A172 (cell line): Measurements from ENCODE around the genes NREP and CCDC112.

DNA sequence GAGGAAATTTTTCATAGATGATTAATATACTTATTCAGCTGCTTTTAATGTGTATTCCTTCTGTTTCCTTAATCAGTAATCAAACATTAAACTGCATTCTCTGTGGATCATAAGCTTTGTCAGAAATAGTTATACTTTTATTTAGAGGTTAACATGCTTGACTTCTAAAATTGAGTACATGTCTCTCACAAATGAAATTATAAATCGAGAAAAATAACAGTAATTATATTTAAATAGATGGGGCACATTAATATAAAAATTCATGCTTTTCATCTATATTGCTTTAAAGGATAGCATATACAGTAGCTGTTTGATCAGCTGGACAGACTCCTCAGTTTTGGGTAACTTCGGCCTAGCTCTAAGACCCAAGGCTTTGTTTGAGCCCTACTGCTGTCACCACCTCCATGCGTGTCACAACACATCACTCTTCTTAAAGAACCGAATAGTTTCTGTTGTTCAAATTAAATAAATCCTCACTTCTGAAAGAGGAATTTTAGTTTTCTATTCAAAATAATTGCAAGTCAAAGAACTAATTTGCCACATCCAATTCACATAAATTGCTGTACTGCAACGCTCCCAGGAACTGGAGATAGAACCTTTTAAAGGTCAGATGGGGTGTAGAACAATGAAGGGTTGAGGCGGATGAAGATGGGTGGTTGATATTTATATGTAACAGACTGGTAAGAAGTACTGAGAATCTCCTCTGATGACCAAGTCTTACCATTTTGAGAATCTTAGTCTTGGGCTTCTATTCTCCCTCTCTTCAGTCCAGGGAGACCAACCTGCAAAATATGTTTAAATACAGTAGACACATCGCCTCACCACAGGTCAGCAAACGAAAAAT, 1.7 kb downstream of the NREP start:
- RAMPAGE, long total RNA: no peak

DNA sequence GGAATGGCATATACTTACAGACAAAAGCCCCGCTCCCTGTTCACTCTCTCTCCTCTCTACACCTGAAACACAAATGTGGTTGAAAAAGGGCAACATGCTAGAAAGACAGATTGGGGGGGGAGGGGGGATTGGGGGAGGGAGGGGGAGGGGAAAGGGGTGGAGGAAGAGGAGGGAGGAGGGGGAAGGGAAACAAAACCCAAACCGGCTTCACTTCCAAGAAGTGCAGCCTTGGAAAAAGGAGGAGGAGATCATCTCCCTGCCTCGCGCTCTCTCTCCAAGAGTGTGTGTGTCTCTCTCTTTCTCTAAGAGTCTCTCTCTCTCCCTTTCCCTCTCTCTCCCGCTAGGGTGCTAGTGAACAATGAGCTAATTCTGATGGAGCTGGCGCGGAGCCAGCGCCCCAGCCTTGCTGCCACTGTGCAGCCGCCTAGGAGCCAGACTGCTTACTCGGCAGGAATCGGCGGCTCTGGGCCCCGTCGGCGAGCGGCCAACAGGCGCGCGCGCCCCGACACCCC, at the start of gene NREP:
Gene NREP (minus strand): TSS at position 77 of the 512 bp plus-strand sequence.
- RAMPAGE, long total RNA: no peak

GRCh38 chr5:112417866-112418384, 1.2 kb downstream of the EPB41L4A start:
- RAMPAGE, long total RNA: no peak

DNA sequence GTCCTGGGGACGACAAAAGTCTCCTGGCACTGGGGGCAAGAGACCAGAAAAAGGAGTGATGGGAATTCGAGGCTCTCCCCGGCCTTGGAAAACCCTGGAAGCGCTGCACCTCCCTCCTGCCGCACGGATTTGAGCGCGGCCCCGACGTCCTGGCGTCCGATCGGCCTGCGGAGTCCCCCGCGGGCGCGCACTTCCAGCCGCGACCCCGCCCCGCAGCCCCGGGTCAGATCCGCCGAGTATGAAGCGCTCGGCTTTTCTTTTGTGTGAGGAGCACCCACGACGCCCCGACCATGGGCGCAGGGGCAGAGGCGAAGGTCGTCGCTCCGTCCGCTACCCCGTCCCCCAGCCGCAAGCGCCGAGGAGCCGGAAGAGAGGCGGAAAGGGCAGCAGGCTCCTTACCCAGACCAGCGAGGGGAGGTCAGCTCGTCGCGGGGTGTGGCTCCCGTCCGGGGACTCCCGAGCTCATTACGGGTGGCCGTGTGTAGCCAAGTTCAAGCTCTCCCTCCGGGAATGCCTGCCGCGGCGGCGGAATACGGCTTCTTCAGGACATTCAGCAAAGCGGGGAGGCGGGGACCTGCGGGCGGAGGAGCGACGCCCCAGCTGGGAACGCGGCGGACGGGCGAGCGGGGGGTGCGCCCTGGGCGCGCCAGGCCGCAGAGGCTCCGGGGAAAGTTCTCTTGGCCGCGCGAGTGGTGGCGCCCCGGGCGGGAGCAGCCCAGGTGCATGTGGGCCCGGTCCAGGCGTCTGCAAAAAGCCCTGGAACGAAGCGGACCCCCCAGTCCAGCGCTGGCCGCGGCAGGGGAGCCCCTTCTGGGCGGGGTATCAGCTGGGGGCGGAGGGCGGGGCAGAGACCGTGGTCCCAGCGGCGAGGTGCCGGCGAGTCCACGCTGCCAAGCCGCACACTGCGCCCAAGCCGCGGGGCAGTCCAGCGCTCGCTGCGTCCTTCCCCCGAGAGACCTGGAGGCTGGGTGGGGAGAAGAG, 573 bp upstream of the EPB41L4A start:
- RAMPAGE, long total RNA: no peak

DNA sequence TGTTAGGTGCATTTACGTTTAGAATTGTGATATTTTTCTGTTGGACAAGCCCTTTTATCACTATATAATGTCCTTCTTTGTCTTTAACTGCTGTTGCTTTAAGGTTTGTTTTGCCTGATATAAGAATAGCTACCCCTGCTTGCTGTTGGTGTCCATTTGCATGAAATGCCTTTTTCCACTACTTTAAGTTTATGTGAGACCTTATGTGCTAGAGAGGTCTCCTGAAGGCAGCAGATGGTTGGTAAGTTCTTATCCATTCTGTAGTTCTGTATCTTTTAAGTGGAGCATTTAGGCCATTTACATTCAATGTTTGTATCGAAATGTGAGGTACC, 102.2 kb upstream of the EPB41L4A start:
- RAMPAGE, long total RNA: no peak

DNA sequence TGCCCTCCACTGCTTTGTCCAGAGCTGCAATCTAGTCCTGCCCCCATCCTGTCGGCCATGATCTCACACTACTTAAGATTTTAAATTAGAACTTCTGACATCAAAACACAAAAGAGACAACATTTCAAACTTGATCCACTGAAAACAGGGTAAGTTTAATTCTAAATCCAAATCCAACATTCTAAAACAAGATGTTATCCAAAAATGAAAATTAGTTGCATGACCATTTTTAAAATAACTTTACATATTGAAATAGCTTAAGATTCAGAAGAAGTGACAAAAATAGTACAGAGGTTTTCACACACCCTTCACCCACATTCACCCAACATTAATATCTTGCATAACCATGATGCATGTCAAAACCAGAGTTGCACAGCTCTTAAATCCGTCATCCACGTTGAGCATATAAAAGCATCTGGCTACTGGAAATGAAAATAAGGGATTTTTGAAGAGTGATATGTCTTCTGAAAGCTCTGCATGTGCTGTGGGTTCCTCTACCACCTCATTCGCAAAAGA, 113.8 kb upstream of the EPB41L4A start:
- RAMPAGE, long total RNA: no peak

- RAMPAGE, long total RNA: no peak
These were observed 477 bp upstream of the DCP2 start for GRCh38 chr5:112975988-112976654.

DNA sequence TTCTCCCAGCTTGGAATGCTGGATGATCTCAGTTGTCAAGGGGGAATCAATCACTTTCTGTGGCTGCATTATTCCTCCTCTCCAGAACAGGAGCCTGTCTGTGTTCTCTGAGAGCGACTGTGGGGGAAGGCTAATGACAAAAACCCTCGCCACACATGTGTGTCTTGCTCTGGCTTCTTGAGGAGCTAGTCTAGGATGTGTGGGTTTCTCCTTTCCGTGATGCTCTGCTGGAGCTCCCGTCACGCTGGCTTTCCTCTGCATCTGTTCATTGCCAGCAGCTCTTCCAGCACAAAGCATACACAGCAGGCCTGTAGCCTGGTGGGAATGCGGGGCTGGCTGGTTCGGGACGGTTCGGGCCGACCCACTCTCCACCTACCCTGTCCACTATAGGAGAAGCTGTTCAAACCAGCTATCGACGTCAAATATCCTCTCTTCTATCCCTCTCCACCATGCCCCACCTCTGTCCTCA, 82.9 kb downstream of the DCP2 start:
- RAMPAGE, long total RNA: no peak

GRCh38 chr5:113121690-113122219, 145.2 kb downstream of the DCP2 start:
- RAMPAGE, long total RNA: no peak

- RAMPAGE, long total RNA: no peak
These were observed 141.0 kb downstream of the TSSK1B start for GRCh38 chr5:113293638-113294245.

DNA sequence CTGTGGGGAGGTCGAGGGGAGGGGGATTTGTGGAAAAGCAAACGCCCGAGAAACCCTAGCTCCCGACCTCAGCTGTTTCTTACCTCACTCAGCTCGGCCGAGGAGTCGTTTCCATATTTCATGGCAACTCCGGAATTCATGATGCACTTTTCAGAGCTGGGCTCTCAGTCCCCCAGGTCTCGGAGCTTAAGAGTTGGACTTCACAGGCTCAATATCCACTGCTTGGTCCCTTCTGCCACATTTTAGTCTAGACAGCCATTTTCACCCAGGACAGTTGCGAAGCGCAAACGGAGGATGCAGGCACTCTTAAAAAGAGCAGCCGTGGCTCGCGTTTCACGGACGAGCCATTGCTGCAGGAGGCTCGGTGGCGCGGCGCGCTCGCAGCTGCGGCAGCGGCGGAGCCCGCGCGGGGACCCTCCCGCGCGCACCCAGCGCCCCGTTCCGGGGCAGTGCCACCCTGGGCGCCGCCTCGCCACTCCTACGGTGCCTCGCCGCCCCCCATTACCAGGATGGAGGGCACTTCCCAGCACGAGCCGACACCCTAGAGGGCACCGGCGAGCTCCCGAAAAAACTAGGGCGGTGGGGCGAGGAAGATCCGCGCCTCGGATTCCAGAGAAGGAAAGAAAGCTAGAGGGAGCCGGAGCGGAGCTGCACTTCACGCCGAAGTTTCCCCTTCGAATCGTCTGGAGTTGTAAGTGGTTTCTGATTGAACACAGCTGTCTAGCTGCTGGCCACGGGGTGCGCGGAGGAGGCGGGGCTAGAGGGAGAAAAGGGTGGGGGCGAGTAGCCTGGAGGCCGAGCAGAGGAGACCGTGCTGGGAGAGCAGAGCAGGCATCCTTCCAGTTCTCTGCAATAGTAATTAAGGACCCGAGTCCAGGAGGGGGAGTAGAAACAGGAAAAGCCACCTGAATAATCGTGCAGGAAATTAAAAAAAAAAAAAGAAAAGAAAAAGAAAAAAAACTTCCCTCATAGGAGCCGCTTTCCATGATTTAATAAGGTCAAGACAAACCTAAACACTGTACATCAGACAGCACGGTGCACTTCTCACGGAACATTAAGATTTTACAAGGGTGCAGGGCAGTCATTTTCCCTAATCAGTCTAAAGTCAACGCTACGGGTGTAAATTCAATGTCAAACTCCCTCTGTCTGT, 140.2 kb downstream of the TSSK1B start:
- RAMPAGE, long total RNA: no peak

GRCh38 chr5:113557743-113558600, 44.5 kb downstream of the YTHDC2 start:
- RAMPAGE, long total RNA: no peak

GRCh38 chr5:114392962-114393357, 31.1 kb downstream of the KCNN2 start:
- RAMPAGE, long total RNA: no peak

DNA sequence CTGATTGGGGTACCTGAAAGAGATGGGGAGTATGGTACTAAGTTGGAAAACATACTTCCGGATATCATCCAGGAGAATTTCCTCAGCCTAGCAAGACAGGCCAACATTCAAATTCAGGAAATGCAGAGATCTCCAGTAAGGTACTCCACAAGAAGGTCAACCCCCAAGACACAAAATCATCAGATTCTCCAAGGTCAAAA, 116.4 kb downstream of the KCNN2 start:
- RAMPAGE, long total RNA: no peak

DNA sequence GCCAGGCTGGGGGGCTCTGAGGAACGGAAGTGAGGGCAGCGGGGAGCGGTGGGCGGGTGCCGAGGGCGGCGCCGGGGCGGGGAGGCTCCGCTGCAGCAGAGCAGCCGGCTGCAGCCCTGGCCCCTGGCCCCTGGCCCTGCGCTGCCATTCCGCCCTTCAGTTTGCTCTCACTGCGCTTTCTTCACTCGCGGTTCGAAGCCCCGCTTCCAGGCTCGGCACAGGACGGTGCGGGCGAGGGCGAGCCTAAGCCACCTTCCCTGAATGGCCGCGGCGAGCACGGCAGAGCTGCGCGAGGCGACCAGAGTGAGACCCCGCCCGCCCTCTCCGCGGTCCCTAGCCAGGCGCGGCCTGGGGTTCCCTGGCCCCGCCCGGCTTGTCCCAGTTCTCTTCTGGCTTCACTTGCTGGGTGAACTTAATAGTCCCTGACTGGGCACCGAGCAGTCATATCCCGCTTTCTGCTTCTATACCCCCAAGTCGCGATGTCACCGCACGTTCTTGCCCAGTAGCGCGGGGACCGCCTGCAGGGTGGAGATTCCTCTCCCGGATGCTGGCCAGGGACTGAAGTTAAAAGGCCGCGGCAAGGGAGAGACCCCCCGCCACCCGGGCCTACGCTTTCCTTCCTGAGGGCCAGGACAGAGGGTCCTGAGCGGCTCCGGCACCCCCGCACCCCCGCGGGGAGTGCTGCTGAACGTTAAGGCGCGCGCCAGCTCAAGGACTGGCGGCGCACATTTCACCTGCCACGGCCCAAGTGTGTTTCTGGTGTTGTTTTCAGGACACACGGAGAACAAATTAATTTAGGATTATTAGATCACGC, 677 bp upstream of the TRIM36 start:
- RAMPAGE, long total RNA: no peak

DNA sequence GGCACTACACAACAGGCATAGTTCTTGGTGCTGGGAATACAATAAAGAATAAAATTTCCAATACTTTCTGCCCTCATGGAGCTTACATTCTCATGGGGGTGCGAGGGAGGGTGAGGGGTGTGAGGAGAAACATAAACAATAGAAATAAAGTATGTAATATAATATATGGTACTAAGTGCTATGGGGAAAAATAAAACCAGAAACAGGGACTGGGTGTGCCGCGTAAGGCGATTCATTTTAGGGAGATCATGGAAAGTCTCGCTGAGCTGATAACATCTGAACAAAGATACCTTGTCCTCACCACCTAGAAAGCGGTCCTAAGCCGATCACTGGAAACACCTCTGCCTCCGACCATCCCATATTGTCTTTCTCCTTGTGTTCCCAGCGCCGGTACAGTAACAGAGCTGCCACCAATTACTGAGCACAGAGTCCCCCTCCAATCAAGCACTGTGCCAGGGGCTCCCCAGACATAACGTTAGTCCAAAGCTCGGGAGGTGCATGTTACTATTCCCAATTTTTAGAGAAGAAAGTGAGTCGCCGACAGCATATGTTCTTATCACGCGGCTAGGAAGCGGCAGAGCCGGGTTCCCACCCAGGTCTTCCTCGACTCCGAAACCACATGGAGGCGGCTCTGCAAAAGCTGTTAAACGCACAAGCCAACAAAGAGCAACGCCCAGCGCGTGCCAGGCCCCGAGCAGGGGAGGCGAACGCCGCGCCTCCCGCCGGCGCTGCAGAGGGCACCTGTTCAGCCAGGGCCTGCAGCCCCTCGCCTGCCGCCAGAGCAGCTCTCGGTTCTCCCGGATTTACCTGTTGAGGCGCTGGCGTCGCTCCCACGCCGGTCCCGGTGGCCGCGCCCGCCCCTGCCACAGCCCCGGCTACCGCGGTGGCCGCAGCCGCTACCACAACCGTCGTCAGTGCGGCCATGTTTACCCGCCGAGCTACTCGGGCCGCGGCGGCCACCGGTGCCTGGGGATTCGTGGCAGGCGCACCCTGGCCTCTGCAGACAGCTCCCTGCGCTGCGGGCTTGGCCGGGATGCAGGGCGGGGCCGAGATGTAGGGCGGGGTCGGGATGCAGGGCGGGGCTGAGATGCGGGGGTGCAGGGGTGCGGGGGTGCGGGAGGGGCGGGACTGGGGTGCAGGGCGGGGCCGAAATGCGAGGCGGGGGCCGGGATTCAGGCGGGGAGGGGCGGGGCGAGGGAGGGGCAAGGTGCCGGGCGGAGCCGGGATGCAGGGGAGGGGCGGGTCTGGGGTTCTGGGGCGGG, at the start of gene CCDC112:
Gene CCDC112 (minus strand): TSS at position 1,035 of the 1,262 bp plus-strand sequence.
- RAMPAGE, long total RNA: no peak

DNA sequence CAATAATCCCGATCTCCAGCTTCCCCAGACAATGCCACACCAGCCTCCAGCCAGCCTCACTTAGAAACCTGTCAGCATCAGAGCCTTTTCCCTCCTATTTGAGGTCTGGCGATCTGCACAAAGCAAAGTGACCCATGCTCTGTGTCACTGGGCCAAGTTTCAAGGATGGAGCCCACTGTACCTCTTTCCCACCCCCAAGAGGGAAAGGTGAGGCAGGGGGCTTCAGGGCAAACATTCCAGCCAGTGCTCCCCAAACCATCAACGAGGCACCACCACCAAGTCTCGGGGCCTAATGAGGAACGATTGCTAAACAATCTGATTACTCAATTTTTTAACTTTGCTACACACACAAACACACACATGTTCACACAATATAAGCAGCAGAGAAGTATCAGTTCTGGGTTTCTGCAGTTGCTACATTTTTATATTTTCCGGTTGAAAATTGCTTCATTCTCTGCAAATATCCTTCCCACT, 60.3 kb downstream of the FEM1C start:
- RAMPAGE, long total RNA: no peak

GRCh38 chr5:115614790-115615516, 10.9 kb downstream of the TMED7 start:
- RAMPAGE, long total RNA: no peak

DNA sequence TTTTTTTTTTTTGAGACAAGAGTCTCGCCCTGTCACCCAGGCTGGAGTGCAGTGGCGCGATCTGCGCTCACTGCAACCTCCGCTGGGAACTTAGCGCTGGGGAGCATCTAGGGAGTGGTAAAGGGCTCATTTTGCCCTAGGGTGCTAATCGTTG, 346 bp upstream of the TMED7 start:
- RAMPAGE, long total RNA: no peak

- RAMPAGE, long total RNA: no peak
These were observed 69.0 kb upstream of the TMED7 start for GRCh38 chr5:115694909-115695144.